Tongue (tissue), 2 donors: ENCODE results near the genes SLC38A6, RHOJ and WDR89.

DNA sequence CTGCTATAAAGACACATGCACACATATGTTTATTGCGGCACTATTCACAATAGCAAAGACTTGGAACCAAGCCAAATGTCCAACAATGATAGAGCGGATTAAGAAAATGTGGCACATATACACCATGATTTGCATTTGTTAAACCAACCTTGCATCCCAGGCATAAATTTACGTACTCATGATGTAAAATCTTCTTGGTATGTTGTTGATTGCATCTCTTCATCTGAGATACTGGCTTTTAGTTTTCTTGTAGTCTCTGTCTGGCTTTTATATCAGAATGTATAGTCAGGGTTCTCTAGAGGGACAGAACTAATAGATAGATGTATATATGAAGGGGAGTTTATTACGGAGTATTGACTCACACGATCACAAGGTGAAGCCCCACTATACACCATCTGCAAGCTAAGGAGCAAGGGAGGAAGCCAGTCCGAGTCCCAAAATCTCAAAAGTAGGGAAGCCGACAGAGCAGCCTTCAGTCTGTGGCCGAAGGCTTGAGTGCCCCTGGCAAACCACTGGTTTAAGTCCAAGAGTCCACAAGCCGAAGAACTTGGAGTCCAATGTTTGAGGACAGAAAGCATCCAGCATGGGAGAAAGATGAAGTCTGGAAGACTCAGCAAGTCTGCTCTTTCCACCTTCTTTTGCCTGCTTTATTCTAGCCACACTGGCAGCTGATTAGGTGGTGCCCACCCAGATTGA, 90.6 kb downstream of the TRMT5 start:
- RAMPAGE, long total RNA: no peak

GRCh38 chr14:60980894-60982030, at the start of gene SLC38A6:
TSS of gene SLC38A6 (plus strand) at chr14:60981245.
- RAMPAGE, long total RNA: start-site peak on the minus strand at chr14:60981021-60981061, 398 and 166 reads in 2 replicates

DNA sequence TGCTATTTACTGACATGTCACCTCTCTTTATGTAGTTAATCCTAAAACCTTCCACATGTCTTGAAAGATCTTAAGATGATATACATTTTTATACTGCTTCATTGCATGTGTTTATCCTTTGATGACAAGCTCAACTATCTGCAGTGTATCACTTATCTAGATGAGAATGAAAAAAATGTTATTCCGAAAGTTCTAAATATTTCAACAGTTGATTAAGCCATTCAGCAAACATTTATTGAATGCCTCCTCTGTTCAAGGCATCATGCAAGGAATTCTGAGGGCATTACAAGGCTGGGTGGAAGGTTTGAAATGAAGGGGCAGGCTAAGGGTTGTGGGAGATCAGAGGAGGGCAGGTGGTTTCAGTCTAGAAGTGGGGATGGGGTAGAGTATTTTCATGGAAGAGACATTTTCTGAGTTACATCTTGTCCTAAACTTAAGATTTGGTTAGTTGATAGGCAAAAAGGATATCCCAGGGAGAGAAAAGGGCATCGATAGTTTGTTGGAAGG, 126.9 kb downstream of the PRKCH start:
- RAMPAGE, long total RNA: no peak

DNA sequence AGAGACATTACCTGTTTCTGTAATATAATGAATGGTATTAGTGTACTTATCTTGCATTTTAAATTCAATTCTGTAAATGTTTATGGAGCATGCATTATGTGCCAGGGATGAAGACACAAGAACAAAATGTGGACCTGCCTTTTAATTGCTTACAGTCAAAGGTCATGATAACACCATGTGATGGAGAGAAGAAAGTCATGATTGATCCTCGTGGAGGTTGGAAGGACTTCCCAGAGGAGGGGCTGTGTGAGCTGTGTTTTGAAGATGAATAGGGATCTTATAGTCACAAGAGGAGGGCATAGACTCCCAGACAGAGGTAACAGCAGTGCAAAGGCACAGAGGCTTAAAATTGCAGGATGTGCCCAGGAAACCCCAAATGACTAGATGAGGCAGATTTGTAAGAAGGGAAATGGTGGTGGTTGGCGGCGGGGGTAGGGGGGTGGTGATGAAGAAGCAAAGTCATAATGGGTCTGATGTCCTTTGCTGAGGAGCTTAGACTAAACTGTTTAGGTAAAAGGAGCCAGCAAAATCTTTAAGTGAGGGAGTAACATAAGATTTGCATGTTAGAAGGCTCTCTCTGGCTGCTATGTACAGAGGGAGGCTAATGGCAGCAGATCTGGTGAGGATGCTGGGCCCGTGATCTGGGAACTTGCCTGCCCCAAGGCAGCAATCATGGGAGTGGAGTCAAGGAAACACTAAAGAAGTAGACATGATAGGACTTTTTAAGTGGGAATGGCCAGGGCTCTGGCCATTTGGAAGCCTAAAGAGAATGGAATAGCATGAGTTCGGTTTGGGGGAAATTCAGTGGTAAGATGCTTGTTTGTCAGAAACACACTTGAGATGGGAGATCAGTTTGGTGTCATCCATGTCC, 151.7 kb downstream of the PRKCH start:
- RAMPAGE, long total RNA: no peak

- RAMPAGE, long total RNA: no peak
These were observed 177.4 kb downstream of the PRKCH start for GRCh38 chr14:61498841-61499173.

DNA sequence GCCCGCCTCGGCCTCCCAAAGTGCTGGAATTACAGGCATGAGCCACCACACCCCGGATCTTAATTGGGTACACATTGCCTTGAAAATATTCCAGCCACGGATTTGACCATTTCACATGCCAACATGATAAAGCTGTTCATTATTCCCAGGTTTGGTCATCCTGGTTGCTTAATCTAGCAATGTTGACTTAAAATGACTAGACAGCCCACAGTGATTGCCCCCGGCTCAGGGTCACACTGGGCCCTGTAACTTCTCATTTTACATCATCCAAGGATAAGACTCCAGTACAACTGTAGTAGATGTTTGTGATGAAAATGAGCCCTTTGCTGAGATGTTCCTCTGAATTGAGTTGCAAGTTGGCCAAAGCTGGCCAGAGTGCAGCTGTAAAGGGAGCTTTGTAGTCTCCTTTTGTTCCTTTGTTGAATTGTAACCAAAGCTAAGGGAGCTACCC, 141.5 kb upstream of the HIF1A start:
- RAMPAGE, long total RNA: no peak

DNA sequence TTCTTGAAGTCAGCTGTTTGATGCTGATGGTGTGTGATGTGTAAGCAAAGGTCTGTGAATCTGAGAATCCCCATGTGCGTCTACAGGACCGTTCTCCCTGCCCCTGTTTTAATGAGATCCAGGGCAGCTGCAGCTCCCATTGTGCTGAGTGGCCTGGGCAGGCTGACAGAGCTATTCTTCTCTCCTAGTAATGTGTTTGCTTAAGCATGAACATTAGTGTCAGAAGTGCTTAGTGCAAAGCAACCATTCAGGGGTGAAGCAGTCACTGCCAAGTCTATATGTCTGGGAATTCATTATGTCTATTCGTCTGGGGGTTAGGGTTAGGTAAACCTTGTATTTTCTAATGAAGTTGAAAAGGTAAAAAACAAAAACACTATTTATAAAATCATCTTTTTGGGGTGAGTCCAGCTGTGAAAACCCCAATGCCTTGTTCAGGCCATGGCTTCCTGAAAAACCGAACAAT, 86.5 kb upstream of the HIF1A start:
- RAMPAGE, long total RNA: no peak

- RAMPAGE, long total RNA: no peak
These were observed 56.9 kb upstream of the HIF1A start for GRCh38 chr14:61638437-61638764.

DNA sequence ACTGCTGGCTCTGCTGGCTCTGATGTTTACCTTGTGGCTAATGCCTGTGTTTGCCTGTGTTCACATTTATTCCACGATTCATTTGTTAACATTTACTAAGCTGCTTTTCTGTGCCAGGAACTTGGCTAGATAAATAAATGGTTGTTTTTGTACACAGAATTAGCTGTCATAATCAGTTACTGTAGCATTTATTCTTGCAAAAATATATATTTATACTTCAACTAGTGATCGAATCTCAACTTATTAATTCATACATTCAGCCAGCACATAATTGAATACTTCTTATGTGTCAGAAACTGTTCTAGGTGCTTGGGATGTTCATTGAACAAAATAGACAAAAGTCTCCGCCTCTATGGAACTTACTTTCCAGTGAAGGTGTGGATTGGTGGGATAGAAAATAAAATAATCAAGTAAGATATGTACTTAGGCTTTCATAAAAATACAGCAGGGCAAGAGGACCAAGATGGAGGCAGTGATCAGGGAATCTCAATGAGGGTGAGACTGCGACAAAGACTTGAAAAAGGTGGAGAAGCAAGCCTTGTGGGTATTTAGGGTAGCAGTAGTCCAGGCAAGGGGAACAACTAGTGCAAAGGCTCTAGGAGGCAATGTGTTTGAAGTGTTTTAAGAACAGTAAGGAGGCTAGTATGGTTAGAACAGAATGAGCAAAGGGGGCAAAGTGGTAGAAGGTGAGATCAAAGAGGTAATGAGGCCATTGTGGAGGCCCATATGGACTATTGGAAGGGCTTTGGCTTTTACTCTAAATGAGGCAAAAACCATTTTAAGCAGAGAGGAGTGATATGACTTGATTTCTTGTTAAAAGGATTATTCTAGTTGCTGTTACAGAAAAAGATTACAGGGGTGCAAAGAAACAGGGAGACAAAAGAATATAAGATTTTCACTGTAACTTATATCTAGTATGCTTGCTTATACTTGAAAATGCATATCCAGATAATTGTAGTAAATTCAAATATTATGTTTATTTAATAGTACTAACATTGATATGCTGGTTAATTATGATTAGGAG, 16.7 kb downstream of the HIF1A start:
- RAMPAGE, long total RNA: no peak

GRCh38 chr14:61746808-61747652, 15.2 kb upstream of the SNAPC1 start:
- RAMPAGE, long total RNA: no peak

DNA sequence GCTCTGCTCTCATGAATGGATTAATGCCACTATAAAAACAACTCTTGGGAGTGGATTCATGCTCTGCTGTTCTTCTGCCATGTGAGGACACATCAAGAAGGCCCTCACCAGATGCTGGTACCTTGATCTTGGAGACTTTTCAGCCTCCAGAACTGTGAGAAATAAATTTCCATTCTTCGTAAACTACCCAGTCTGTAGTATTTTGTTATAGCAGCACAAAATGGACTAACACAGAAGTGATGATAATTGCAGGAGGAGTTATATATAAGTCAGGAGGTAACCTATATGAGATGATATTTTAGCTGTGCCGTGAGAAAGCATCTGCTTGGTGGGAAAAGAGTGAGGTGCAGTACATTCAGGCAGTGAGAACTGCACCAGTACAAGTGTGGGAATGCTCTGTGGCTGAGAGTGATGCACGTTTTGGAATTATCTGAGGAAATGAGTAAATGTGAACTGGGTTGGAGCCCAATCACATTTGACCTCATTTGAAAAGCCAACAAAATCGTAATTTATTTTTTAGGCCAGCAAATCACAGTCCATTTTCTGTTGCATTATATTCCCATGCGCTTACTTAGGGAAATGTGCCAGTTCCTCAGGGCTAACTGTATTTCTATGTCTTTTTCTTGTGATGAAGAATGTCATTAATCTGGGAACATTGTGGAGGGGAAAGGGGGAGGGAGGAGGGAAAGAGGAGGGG, 26.9 kb downstream of the SYT16 start:
- RAMPAGE, long total RNA: no peak

DNA sequence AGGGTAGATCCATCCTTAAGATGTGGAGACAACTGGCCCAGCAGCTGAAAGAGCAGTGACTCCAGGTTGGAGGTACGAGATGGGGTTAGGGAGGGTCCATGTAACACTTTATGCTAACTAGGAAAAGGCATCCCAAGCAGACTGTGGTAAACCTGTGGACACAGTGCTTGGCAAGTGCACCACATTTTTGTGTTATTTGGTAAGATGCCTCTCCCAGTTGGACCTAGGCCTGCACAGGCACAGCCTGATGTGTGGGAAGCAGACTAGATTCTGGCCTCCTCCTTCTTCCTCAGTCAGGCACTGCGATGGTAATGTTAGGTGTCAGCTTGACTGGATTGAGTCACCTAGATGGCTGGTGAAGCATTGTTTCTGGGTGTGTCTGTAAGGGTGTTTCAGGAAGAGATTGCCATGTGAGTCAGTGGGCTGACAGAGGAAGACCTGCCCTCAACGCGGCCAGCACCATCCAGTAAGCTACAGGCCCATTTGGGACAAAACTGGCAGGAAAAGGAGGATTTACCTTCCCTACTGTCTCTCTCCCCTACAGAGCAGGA, 25.3 kb upstream of the RHOJ start:
- RAMPAGE, long total RNA: no peak

GRCh38 chr14:63203836-63205049, at the start of gene RHOJ:
TSS of gene RHOJ (plus strand) at chr14:63204443.
- RAMPAGE, long total RNA: no peak

DNA sequence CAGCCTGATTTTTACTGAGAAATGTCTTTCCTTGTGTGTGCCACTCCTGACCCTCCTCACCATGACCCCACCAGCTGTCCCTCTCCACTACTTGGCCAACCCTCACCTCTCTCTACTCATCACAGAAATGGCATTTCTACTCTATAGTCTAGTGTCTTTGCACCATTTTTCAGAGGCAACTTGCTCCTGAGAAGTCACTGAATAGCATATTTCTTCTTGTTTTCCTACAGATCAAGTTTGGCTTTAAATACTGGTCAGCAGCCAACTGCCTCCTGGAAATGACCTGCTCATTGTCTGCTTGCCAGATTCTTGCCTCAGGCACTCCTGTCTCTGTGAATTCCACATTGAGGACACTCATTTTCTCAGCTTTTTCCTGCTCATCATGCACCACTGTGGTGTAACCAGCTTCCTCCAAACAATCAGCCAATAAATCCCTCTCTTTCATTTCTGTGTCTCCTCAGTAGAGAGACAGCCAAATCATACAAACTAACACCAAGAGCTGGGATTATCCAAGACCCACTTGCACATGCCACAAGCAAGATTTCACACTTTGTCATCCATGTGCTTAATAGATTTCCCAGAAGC, 105.2 kb downstream of the PPP2R5E start:
- RAMPAGE, long total RNA: no peak

GRCh38 chr14:63641388-63642479, at the start of gene WDR89:
TSS of gene WDR89 (minus strand) at chr14:63641871.
- RAMPAGE, long total RNA: no peak

DNA sequence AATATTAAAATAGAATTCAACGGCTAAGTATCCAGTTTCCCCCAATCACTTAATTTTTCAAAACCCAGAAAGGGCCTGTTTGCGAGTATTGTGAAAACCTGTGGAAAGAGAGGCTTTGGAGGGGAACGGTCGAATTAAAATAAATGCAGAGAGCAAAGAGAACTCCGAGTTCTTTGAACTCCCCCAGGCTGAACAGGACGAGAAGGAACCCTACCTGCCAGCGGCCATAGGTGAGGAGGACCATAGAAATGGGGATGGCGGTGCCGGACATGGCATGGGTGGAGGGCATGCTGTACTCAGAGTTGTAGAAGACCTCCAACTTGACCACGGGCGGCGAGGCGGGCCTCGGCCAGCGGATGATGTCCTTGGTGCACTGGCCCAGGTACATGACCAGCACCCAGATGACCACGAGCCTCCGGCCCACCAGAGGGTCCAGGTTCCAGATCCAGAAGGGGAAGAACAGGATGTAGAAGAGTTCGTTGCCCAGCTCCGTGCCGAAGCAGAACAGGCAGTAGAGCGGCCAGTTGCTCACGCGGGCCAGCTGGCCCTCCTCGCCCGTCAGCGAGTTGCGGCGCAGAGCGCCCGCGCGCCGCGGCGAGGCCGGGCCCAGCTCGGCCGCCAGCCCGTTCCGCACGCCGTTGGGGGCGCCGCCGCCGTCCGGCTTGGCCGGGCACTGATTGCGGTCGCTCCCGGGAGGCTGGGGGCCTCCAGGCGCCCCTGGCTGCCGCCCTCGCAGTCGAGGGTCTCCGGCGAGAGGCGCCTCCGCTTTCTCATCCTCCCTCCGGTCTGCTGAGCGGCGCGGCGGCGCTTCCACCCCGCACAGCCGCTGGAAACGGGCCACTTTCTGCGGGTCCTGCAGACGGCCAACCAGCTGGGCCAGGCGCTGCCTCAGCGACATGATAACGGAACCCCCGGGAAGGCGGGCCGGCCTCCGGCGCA, 549 bp downstream of the SGPP1 start:
- RAMPAGE, long total RNA: no peak

DNA sequence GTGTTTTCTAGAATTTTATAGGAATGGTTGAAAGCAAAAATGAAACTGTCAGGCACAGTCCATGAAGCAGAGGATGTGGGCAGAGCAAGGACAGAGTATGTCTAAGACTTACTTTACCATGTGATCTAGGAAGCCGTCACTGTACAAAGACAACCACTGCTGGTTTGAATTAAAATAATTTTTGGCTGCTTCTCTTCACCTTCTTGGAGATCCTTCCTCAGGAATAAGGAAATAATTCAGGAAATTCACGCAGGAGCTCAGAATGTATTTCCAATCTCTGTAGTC, 31.6 kb upstream of the SGPP1 start:
- RAMPAGE, long total RNA: no peak

- RAMPAGE, long total RNA: no peak
These were observed 212.5 kb downstream of the SYNE2 start for GRCh38 chr14:64065262-64065704.

DNA sequence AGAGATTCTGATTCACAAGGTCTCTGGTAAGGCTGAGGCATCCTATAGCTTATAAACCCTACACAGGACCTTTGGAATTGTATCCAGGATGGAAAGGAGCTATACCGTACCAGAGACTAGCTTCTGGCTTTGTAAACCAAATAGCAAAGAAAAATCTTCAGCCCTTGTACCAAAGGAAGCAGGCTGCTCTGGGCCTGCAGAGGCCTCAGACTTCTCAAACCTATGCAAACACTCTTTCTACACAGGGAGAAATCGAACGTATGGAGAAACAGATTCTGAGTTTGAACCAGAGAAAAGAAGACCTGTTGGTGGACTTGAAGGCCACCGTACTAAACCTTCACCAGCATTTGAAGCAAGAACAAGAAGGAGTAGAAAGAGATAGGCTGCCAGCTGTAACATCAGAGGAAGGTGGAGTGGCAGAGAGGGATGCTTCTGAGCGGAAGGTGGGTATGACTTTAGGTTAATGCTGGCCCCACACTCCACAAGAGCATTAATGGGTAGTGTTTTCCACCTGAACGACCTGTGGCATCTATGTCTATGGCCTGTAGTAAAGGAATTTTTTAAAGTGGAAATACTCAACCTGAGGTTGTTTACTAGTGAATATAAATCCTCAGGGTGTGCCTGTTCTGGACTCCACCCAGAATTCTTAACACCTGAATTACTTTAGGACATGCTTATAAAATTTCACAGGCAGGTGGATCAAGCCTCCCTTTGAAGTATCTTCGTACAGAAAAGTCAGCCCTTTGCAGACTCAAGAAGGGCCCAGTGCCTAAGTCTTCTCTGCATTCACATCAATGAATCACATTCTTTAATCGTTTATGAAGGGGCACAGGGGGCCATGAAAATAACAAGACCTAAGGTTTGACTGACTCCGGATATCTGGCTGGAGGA, 196.2 kb downstream of the ESR2 start:
- RAMPAGE, long total RNA: no peak

DNA sequence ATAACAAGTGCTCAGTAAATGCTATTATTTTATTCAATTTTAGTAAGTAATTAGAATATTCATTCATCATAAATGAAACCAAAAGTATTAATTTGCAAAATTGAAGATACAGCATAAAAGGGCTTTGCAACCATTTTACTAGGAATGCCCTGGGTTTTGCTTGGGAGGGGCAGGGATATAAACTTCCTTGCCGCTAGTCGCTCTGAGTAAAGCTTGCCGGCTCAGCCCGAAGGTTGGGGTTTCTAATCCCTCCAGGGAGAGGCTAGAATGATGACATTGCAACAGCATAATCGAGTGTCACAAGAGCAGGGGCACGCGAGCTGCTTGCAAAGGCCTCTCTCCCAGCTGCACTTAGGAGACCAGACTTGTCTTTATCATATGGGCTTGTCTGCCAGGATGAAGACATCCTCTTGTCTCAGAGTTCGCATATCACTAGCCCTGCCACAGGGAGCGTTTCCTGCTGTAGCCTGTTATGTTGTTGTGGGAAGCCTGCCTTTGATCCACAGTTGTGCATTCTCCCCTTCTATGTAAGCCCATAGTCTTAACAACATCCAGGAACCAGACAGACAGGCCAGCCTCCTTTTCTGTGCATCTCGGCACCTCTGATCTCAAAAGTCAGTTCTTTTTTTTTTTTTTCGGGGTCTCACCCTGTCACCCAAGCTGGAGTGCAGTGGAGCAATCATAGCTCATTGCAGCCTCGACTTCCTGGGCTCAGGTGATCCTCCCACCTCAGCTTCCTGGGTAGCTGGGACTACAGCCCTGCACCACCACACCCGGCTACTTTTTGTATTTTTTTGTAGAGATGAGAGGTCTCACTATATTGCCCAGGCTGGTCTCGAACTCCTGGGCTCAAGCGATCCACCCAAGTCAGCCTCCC, 179.9 kb downstream of the ESR2 start:
- RAMPAGE, long total RNA: no peak